Suprapubic skin (tissue), 4 donors: ENCODE results near the gene RAB1A.

DNA sequence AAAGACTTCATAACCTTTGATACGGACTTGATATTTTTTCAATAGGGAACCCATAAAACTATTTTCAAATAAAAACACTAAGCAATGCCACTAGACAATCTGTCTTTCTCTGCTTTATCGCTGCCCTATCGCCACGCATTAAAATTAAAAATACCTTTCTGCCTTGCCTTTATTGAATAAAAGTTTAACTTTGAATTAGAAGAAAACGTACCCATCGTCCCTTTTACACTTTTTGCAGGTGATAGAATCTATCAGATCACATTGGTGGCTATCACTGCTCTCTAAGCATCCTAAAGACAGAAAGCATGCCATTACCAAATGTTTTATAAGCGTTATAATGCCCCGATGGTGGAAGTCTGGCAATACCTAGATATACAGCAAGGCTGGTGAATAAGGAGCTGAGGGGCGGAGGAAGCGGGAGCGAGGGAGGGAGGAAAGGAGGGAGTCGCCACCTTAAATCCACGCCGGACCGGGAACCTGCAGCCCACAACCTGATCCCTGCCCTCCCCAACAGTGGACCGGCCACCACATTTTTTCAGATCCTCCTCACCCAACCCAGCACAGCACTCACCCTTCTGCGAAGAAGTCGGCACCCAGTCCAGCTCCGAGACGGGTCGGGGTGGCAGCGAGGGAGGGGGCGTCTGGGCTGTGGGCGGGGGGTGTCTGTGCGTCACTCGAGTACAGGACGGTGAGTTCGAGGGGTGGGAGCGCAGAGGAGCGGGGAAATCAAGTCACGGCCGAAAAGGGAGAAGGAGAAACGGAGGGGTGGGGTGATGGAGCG is 96.2 kb upstream of the SERTAD2 start:
- PRO-cap = bidirectional peak, plus-strand start at position 482 of the sequence, minus-strand start at position 358 of the sequence
- RAMPAGE, long total RNA, 4 experiments = no peak in any of the 4 experiments

DNA sequence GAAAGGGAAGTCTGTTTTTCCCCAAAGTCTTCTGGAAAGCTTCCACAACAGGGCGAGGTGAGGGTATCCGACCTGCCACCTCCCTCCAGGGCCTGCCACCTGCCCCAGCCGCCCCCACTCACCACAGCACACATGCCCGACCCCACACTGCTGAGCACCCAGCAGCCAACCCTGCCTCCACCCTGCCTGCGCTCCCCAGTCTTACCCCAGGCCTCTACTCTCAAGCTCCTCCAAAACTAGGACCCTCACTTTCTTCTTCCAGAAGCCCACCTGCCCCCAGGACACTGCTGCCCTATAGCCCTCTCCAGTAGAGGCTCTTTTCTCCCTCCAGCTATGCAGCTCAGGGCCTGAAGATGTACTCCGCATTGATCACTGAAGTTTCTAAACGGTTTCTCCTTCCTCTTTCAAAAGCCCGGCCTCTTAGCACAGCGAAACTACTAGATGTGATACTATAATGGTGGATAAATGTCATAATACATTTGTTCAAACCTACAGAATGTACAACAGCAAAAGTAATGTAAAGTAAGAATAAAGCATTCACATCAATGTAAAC is 128.8 kb upstream of the SLC1A4 start:
- PRO-cap = no peak
- RAMPAGE, long total RNA, 4 experiments = no peak in any of the 4 experiments

DNA sequence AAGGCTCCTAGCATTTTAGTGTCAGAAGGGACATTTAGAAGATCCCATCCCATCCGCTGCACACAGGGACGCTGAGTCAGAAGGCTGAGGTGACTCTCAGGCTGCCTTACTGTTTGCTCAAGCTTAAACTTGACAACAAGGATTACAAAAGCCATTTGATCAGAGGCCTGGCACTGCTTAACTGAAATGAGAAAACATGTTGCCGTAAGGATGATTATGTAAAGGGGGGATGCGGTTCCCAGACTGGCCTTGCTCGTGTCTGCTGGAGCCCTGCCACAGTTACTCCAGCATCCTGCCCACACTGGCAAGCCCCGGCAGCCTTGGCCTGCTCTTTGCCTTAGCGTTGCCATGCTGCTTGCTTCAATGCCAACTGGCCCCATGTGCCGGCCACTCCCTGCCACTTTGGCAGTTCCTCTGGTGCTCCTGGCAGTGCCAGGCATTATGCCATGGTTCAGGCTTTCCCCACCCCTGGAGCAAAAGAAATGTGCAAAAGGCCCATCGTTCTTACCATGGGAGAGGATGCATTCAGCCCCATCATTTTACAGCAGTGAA is 45.5 kb upstream of the SLC1A4 start:
- PRO-cap = no peak
- RAMPAGE, long total RNA, 4 experiments = no peak in any of the 4 experiments

GRCh38 chr2:65030427-65030871 is 25.8 kb upstream of the CEP68 start:
- PRO-cap = no peak
- RAMPAGE, long total RNA, 4 experiments = no peak in any of the 4 experiments

GRCh38 chr2:65090357-65090836 is 34.2 kb downstream of the CEP68 start:
- PRO-cap = no peak
- RAMPAGE, long total RNA, 4 experiments = no peak in any of the 4 experiments

DNA sequence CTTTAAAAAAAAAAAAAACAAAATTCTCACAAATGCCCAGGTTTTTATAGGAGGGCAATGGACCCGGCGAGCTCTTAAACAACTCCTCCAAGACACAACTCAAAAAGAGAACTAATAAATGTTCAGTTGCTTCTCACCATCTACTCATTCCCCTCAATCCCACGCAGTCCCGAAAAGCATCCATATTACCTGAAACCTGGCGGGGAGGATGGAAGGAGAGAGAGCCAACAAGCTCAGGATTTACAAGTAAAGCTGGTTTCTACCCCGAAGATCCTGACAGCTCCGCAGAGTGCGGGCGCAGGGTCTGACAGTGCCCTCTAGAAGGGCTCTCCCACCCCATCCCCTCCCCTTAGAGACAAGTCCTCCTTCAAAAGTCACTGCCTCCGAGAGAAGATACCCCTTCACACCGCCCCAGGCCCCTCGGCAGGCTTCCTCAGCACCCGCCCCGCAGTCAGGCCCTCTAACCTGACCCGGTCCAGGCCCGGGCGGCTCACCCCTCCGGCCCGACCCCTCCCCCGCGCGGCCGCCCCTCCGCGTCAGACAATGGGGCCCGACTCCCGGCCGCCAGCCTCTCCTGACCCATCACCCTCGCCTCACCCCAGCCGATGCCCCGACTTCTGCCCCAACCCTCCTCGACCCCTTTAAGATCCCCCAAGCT is 582 bp downstream of the RAB1A start:
- PRO-cap = unidirectional peak, minus-strand start at position 462 of the sequence
- RAMPAGE, long total RNA, 4 experiments = start-site peak on the minus strand in 1 of 4 experiments, centred at position 323 of the sequence, 15 reads per replicate

GRCh38 chr2:65129853-65130376 is at the start of gene RAB1A:
Gene RAB1A, minus strand, starts transcription at chr2:65130106.
- PRO-cap = unidirectional peak, minus-strand start at chr2:65130127; bidirectional peak, plus-strand start at chr2:65130499, minus-strand start at chr2:65130198
- RAMPAGE, long total RNA, 4 experiments = start-site peak on the minus strand in 3 of 4 experiments, at chr2:65130061-65130116 at its widest, 99 to 286 reads per replicate

DNA sequence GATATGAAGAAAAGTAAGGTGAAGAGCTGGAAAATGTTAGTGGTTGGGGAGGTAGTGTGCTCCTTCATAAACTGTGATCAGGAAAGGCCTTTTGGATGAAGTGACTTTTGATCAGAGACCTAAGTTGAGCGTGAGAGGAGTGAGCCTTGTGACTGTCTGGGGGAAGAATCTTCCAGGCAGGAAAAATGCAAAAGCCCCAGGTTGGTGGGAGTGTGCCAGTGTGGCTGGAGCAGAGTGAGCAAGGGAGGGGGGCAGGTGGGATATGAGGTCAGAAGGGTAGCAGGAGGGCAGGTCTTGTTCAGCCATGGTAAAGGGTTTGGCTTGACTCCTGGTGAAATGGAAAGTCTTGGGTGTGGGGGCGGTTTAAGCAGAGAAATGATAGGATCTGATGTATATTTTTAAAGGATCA is 38.6 kb downstream of the ACTR2 start:
- PRO-cap = no peak
- RAMPAGE, long total RNA, 4 experiments = no peak in any of the 4 experiments

DNA sequence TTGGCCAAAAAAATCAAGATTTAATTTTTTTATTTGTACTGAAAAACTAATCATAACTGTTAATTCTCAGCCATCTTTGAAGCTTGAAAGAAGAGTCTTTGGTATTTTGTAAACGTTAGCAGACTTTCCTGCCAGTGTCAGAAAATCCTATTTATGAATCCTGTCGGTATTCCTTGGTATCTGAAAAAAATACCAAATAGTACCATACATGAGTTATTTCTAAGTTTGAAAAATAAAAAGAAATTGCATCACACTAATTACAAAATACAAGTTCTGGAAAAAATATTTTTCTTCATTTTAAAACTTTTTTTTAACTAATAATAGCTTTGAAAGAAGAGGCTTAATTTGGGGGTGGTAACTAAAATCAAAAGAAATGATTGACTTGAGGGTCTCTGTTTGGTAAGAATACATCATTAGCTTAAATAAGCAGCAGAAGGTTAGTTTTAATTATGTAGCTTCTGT is 42.3 kb downstream of the ACTR2 start:
- PRO-cap = no peak
- RAMPAGE, long total RNA, 4 experiments = no peak in any of the 4 experiments

DNA sequence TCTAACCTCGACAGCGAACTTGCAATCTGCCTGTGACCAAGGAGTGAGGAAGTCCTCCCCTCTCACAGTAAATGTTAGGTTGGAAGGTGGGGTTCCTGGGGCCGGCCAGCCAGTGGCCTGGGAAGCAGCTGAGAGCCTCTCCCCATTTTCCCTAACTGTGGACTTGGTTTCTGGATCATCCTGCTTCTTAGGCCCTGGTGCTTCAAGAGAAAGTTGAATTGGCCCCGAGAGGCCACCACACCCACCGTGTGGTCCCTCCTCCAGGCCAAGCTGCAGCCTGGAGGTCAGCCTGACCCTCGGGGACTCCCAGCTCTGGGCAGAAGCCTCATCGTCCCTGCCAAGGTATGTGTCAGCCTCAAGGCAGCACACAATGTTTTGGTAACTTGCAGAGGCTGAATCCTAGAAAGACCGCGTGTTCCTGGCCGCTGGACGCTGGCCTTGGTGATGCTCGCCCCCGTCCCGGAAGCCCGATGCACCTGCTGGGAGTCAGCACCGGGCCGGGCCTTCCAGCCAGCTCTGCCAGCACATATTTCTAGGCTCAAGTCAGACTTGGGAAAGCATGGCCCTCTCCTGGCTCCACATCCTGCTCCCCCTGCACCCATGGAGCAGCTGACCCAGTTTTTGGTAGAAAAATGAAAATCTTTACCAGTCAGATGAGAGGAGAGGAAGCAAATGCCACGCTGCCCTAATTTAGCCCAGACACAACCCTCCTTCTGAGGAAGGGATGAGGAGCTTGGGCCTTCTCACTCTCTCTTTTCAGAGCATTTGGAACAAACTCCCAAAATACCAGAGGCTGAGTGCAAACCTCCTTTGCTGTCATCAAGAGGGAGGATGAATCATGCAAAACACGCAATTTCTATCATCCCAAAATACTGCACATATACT is 72.7 kb downstream of the ACTR2 start:
- PRO-cap = no peak
- RAMPAGE, long total RNA, 4 experiments = no peak in any of the 4 experiments

- PRO-cap = no peak
- RAMPAGE, long total RNA, 4 experiments = no peak in any of the 4 experiments
Measured at GRCh38 chr2:65309632-65310177, 82.1 kb downstream of the ACTR2 start.

GRCh38 chr2:65329475-65330288 is 102.1 kb downstream of the ACTR2 start:
- PRO-cap = no peak
- RAMPAGE, long total RNA, 4 experiments = no peak in any of the 4 experiments

GRCh38 chr2:65373107-65373756 is 59.2 kb downstream of the SPRED2 start:
- PRO-cap = no peak
- RAMPAGE, long total RNA, 4 experiments = no peak in any of the 4 experiments

DNA sequence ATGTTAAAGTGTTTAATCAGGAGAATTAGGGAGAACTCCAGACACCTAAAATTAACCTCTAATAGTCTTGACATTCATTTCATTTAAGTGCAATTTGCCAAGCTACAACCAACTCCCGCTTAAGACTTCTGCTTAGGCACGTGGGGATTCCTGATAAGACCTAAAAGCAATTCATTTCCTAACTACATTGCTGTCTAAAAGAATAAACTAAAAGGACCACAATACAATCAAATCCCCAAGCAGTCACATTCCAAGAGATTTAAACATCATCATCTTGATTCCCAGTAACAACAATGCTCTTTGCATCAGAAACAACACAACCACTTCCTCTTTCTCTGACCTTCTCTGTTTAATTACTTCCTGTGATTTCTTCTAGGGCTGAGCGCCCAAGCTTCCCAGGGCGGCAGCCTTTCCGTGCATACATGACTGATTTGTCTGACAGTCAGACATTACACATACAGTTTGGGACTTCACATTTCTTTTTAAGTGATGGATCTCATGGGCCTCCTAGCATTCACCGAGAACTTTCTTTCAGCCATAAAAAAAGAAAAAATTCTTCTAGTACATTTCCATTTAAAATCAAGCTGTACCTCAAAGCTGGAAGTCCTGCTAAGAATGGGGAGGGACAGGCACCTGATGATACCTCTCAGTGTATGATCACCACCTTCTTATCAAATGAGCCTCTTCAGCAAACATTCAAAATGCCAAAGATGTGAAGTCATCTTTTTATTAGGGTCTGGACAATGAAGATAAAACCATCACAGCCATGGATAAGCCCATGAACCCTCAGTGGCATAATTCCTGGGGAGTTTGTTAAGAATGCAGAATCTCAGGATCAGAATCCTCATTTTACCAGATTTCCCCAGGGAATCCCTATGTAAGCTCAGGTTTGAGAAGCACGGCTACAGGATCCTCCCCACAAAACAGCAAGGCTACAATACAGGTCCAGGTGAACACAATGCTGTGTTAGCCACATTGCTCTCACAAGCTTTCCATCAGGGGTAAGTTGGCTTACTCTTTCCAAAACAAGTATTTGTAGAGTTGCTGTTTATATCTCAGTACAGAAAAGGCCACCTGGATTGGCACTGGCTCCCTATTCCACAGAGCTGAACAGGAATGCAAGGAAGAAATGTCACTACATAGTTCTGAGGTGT is 11.4 kb downstream of the SPRED2 start:
- PRO-cap = no peak
- RAMPAGE, long total RNA, 4 experiments = no peak in any of the 4 experiments

GRCh38 chr2:65430393-65430640 is 2.1 kb downstream of the SPRED2 start:
- PRO-cap = no peak
- RAMPAGE, long total RNA, 4 experiments = no peak in any of the 4 experiments

DNA sequence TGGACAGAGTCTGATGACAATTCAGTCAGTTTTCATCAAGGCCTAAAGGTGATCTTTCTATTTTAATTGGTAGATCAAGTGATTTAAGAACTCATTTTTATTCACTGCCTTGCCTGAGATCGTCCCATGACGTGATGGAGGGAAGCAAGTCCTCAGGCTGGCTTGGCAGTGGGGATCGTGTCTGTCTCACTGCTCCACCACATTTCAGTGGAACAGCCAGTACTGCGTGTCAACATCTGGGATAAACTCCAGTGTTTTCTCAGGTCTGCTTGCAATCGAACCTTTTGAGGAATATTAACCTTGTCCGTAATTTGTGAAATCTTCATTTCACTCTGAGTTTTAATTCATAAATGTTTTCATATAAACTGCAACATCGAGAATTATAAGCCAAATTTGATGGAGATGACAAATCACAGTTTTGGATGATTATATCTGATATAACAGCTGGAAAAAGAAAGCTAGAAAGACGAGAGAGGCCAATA is 414.6 kb upstream of the SPRED2 start:
- PRO-cap = no peak
- RAMPAGE, long total RNA, 4 experiments = no peak in any of the 4 experiments

DNA sequence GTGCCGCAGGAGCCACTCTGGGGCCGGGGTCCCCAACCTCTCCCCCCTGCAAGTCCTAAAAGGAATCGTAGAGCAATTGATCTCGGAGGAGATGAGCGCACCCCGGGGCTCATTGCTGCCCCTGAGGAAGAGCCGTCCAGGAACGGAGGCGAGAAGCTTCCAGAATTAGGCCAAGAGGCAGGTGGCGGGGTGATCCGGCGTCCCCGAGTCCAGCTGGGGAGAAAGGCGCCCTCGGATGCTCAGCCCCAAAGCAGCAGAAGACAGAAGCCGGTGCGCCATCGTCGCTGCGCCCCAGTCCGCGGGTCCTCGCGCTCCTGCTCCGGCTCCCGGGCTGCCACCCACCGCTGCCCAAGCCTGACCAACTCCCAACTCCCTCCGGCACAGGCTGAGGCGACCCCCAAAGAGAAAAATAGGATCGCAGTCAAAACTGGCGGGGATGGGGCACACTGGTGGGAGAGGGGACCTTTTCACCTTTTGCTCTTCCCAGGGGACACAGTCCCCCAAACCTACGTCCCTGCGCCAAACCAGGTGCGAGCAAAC is 8.6 kb upstream of the MEIS1 start:
- PRO-cap = no peak
- RAMPAGE, long total RNA, 4 experiments = no peak in any of the 4 experiments

- PRO-cap = no peak
- RAMPAGE, long total RNA, 4 experiments = no peak in any of the 4 experiments
Measured at GRCh38 chr2:66439038-66439615, 4.2 kb downstream of the MEIS1 start.

DNA sequence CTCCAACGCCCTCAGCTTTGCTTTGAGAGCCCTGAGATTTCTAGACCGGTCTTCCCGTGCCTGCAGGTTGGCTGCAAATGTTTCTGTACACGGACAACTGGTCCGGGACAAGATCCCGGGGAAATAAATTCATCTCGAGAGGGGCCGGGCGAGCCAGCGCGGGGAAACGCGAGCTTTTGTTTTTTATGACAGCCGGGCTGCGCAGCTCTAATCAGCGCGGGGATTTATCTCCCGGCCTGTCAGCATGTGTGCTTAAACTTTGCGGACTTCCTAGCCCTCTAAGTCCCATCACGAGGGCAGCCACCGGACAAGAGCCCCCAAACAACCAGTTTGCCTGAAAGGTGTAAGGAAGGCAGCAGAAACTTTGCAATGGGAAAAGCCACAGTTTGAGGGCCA is 5.7 kb downstream of the MEIS1 start:
- PRO-cap = no peak
- RAMPAGE, long total RNA, 4 experiments = no peak in any of the 4 experiments

DNA sequence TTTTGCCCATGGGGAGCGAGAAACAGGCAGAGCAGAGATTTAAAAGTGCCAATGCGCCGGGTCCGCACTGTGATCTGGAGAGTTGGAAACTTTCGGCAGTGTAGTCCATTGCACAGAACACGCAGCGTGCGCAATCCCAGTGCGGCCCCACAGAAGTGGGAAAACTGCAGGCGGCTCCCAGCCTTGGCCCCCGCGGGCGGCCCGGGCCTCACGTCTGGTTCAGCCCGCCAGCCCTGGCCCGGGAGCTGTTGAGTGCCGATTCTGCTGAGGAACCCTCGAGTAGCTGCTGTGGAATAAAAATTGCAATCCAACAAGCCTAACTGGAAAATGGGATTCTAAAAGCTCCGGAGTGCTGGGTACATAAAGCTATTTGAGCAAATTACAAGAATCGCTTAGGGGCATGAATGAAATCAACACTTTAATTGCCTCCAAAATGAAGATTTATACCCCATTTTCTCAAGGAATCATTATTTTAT is 9.6 kb downstream of the MEIS1 start:
- PRO-cap = no peak
- RAMPAGE, long total RNA, 4 experiments = no peak in any of the 4 experiments